Metastatic Liver Carcinoma in the Adrenal Gland (tissue), 2 donors: ENCODE measurements around the genes OR10A6, EIF3F and TMEM9B.

GRCh38 chr11:7579264-7579952, 65.6 kb downstream of the PPFIBP2 start:
- PRO-cap, 2 experiments, result no peak in any of the 2 experiments

GRCh38 chr11:7643091-7643735, 30.1 kb downstream of the CYB5R2 start:
- PRO-cap, 2 experiments, result no peak in any of the 2 experiments

DNA sequence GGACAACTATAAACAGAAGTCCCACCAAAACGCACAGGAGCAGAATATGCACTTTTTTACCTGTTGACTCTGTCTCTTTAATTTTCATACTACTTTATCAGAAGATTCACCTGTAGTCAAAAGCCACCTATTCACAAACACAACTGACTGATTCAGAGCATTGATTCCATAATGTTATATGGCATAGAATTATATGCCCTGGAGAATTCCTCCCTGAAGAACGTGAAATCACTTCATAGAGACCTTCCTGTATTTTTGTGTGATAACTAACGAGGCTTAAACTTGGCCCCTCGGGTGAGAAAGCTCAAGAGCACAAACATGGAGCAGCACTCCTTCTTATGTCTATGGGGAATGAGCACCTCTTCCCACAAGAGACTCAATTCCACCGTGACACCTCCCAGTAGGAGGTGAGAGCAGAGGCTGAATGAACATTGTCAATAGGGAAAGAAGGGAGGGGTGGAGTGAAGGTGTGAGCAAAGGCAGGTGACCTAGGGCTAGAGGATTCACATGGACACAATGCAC, at the start of gene OR10A6:
Gene OR10A6 (minus strand): TSS at position 132 of the 522 bp plus-strand sequence.
- PRO-cap, 2 experiments, result no peak in any of the 2 experiments

DNA sequence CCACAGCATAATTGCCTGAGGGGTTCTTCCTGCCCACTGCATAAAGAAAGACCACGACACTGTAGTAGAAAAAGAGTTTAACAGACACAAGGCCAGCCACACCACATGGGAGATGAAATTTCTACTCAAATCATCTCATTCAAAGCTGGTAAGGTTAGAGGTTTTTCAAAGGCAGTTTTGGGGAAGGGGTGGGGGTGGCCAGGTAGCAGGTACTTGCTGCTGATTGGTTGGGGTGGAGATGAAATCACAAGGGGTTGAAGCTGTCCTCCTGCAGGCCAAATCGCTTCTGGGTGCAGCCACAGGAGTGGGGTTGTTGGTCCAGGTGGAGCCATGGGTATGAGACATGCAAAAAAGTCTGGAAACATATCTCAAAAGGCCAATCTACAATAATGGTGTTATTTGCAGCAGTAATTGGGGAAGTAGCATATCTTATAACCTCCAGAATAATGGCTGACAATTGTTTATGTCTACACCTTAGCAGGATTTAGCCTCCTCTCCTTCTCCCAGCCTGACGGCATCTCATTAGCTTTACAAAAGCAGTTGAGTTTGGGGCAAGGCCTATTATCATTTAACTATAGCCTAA, 4.8 kb upstream of the NLRP10 start:
- PRO-cap, 2 experiments, result no peak in any of the 2 experiments

- PRO-cap, 2 experiments, result peak in 2 of 2 experiments; most common plus-strand start chr11:7987340 (in 2); most common minus-strand start chr11:7987074 (in 1)
Observed at GRCh38 chr11:7986663-7987975, at the start of gene EIF3F. EIF3F (plus strand) TSS chr11:7987337.

DNA sequence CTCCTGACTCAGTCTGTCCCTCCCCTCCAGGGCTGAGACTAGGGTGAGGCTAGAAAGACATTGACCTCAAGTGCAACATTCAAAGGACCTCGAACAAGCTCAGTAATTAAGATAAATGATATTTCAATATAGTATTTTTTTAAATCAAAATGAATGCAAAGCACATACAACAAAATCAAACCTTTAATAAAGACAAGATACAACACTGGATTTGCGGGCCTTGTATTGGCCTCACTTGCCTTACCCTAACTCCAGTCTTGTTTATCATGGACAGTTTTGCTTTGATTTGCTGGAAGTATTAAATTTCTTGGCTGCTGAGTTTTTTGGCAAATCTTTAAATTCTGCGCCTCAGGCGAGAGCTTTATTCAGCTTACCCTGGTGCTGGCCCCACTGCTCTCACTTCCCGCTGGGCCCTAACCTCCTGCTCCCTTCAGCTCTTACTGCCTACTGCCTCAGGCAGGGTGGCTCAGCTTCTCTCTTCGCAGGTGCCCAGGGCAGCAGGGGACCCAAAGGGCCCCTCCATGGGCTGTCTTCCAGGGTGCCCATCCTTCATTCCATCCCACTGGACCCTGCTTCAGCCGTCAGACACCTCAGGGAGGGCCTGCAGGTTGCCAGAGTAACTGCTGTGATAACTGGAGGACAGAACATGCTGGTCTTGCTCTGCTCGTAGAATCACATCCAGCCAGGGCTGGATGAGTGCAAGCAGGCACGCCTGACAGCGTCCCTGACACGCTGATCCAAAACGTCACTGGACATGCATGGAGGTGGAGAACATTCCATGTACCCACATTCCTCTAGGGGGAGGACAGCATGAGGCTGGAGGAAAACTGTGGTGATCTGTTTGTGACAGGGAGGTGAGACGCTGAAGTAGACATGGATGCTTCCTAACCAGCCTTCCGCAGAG, 45.7 kb upstream of the TUB start:
- PRO-cap, 2 experiments, result no peak in any of the 2 experiments

- PRO-cap, 2 experiments, result no peak in any of the 2 experiments
Observed at GRCh38 chr11:8336280-8336788, 72.7 kb upstream of the LMO1 start.

DNA sequence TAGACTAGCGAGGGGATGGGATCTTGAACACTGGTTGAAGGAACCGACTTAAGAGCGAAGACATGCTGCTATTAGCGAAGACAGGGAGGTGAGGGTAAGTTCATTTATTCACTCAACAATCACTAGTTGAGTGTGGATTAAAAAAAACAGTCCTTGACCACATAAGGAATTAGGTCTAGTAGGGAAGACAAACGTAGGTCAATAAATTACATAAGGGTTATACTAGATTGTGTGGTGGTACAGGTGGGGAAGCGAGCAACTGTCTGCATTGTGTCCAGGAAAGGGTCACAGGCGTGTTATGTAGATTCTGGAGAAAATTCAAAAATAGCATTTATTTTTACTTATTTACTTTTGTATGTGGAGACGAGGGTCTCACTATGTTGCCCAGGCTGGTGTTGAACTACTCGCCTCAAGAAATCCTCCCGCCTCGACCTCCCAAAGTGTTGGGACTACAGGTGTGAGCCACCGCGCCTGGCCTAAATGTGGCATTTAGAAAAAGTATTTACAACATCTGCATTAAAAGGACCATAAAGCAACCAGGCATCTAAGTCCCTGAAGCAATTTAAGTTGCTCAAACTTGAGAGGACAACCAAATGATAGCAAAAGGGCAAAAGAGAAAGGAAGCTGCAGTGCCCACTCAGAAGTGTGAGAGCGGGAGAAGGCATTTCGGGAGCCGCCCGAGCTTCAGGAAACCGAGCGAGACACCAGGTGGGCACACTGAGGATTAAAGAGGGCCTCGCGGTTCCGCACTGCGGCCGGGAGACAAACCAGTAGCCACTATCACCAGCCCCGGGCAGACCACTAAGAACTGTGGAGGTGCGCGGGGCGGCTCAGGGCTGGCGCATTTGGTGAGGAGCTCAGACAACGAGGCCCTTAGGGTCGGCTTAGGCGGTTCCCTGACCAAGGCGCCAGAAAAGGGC, 620 bp downstream of the TRIM66 start:
- PRO-cap, 2 experiments, result no peak in any of the 2 experiments

DNA sequence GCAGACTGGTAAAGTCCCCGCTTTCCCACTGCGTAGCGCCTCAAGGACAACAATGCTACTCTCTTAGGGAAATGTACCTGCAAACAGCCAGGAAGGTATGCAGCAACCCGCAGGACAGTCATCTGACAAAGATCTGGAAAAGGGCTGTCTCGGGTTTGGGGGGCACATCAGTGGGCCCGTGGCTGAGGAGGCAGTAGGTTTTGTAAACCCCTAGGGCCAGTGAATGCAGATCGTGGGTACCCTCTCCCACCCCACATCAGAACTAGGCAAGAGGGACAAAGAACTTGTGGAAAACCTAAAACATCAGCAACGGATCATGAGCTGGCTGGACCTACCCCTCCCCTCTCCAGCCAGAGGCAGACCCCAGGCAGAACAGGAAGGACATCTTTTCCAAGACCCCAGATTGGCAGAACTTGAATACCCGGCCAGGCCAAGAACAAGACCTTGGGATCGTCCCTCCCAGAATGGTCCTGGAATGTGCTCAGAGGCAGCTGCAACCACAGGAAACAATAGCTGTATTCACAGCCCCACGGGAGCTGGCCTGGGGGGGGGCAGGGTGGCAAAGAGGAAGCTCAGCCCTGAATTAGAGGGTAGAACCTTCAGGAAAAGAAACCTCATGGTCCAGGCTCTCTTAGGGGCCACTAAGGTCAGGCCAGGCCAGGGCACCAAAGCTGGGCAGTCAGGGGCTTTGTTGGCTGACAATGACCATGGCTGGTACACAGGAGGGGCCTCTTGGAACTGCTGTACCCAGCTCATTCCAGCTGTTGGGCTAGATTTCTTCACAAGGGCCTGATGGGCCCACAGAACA, 17.1 kb downstream of the RPL27A start:
- PRO-cap, 2 experiments, result no peak in any of the 2 experiments

- PRO-cap, 2 experiments, result no peak in any of the 2 experiments
Observed at GRCh38 chr11:8720228-8720773, 37.7 kb downstream of the RPL27A start.

GRCh38 chr11:8739049-8739683, 56.6 kb downstream of the RPL27A start:
- PRO-cap, 2 experiments, result no peak in any of the 2 experiments

DNA sequence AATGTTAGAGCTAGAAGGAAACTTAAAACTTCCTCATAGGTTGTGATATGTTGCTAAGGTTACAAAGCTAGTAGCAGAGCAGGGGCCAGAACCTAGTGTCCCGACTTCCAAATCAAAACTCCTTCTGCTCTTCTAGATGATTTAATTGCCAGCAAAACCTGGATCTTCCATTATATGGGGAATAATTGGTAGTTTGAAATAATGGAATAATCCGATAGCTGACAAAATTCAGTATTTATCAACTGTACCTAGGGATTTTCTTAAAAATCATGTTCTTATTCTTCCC, 203 bp downstream of the ASCL3 start:
- PRO-cap, 2 experiments, result no peak in any of the 2 experiments

- PRO-cap, 2 experiments, result peak in 2 of 2 experiments; most common plus-strand start chr11:8964510 (in 2); most common minus-strand start chr11:8964118 (in 2)
Observed at GRCh38 chr11:8963792-8965181, at the start of gene TMEM9B. TMEM9B (minus strand) TSS chr11:8964442.

GRCh38 chr11:9004384-9004659, 521 bp upstream of the NRIP3 start:
- PRO-cap, 2 experiments, result no peak in any of the 2 experiments

DNA sequence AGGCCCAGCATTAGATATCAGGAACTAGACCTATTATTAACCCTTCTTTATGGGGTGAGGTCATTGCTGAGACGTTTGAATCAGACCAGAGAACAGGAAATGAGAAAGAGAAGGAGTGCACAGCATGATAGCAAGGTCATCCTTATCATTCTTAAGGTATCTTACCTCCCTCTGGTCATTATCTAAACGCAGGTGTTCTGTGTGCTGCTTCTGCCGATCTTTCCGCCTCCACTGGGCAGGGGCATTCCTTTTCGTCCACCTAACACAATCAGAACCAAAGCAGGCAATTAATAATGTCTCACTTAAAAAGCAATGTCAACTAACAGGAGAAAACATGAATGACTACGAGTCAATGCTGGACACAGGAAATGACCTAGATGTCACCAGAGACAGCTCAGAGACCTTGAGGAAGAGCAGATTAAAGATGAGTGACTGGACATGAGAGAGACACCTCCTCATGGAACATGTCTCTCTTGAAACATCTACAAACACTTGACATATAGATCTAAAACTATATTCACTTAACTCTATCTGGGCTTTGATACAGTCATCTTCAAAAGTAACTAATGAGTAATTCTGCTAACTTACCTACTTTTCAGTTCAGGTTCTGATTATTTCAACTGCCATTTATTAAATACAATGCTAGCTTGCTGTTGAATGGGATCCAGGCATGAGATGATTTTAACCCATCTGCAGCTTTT, 78.4 kb upstream of the SCUBE2 start:
- PRO-cap, 2 experiments, result no peak in any of the 2 experiments

DNA sequence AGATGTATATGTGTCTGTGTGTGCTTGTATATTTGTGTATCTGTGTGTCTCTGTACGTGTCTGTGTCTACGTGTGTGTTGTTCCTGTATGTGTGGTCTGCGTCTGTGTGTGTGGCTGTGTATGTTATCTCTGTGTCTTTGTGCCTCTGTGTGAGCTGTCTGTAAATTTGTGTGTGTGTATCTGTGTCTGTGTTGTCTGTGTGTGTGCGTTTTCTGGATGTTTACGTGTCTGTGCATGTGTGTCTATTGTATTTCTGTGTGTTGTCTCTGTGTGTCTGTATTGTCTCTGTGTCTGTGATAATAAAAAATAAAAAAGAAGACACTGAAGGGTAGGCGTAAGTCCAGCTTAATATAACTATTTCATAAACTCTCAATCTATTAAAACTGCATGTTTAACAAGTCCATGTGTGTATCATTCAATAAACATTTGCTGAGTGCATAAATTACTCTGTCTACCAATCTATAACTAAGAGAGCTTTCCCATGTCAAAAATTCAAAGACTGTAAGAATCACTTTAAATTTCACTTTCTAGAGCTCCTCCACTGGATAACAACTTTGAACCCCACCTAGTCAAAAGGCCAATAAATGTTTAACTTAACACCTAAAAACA, 79.4 kb downstream of the DENND5A start:
- PRO-cap, 2 experiments, result no peak in any of the 2 experiments

DNA sequence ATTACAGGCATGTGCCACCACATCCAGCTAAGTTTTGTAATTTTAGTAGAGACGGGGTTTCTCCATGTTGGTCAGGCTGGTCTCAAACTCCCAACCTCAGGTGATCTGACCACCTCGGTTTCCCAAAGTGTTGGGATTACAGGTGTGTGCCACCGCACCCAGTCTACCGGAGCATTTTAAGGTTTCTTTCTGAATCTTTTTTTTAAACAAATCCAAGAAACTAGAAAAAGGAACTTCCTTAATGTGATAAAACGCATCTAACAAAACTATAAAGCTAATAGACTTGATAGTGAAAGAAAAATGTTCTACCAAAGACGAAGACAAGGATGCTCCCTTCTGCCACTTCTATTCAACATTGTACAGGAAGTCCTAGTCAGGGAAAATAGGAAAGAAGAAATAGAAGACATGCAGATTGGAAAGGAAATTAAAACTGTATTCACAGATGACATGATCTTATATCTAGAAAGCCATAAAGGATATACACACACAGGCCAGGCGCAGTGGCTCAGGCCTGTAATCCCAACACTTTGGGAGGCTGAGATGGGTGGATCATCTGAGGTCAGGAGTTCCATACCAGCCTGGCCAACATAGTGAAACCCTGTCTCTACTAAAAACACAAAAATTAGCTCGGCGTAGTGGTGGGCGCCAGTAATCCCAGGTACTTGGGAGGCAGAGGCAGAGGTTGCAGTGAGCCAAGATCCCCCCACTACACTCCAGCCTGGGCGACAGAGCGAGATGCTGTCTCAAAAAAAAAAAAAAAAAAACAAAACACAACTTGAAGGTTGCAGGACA, 10.8 kb upstream of the ZNF143 start:
- PRO-cap, 2 experiments, result no peak in any of the 2 experiments

DNA sequence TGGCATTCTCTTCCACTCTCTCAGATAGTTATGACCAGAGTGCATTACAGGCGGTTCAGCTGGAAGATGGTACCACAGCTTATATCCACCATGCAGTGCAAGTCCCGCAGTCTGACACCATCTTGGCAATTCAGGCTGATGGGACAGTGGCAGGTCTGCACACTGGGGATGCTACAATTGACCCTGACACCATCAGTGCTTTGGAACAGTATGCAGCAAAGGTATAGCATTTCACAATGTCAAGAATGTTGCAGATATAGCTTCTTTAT, 17.5 kb downstream of the ZNF143 start:
- PRO-cap, 2 experiments, result no peak in any of the 2 experiments

DNA sequence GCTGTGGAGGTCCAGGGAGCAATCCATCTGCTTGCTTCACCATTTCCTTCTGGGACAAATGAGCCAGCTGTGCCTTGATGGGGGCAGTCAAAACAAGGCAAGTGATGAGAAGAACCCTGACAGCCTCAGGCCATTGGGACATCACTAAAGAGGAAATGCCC, 38.3 kb upstream of the WEE1 start:
- PRO-cap, 2 experiments, result no peak in any of the 2 experiments

DNA sequence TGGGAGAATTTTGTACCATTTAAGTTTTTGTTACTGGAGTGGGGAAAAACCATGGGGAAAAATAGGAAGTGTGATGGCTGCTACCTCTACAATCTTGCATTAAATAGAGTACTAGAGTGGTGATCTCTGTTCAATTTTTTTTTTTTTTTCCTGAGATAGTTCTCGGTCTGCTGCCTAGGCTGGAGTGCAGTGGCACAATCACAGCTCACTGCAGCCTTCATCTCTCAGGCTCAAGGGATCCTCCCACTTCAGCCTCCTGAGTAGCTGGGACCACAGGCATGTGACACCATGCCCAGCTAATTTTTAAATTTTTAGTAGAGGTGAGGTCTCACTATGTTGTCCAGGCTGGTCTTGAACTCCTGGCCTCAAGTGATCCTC, 3.3 kb upstream of the WEE1 start:
- PRO-cap, 2 experiments, result peak in 1 of 2 experiments; most common minus-strand start position 101 of the sequence (in 1)